ENCODE data around the genes SRGAP3, MTMR14 and HRH1.

DNA sequence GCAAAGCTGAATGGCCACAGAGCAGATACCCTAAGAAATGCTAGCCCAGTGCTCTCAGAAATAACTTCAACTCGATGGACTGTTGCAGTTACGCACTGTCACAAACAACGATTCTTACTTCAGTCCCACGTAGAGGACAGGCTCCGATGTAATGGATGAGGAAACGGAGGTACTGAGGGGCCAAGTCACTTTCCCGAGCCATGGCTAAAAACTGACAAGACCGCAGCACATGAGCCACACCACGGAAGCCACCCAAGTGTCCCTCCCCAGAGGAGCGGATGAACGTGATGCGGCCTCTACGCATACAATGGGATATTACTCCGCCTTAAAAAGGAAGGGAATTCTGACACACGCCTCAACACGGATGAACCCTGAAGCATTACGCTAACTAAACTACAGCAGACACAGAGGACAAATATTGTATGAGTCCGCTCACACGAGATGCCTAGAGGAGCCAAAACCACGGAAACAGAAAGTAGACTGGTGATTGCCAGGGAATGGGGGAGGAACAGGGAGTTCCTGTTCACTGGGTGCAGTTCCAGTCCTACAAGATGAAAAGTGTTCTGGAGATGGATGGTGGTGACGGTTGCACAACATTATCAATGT, 32.8 kb downstream of the SRGAP3 start:
- PRO-cap: no peak
- RAMPAGE, long total RNA: no peak

DNA sequence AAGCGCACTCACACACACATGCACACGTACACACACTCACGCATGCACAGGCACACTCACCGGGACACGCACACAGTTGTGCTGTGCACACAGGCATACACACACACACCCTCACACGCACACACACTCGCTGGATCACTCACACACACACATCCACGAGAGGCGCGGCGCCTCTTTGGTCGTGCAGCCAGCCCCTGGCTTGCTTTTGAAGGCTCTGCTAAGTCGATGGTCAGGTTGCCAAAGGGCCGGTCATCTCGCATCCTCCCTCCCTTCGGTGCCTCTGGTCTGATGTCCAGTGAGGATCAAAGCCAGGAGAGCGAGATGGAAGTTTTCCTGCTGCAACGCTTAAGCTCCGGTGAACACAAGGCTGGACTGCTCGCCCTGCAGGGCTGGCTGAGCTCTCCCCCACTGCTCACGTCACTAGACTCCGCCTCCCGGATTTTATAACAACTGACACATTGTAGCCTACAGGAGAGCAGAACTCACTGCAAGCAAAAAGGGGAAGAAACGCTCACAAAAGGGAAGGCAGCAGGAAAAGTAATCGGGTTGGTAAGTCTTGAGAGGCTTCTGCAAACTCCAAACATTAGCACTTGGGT, at the start of gene SRGAP3:
TSS of gene SRGAP3 (minus strand) at position 374 of the 596 bp plus-strand sequence.
- PRO-cap: bidirectional peak, plus-strand start at position 514 of the sequence, minus-strand start at position 374 of the sequence
- RAMPAGE, long total RNA: start-site peak on the minus strand centred at position 378 of the sequence, 77 bp wide, 87 and 19 reads in 2 replicates

- PRO-cap: no peak
- RAMPAGE, long total RNA: no peak
Measured at GRCh38 chr3:9453663-9454265, 56.3 kb downstream of the SETD5 start.

GRCh38 chr3:9467712-9468692, 70.6 kb downstream of the SETD5 start:
- PRO-cap: no peak
- RAMPAGE, long total RNA: no peak

GRCh38 chr3:9600527-9601150, 47.0 kb upstream of the LHFPL4 start:
- PRO-cap: bidirectional peak, plus-strand start at chr3:9600873, minus-strand start at chr3:9600817
- RAMPAGE, long total RNA: no peak

GRCh38 chr3:9649107-9649815, at the start of gene MTMR14:
MTMR14 (plus strand) TSS chr3:9649505.
- PRO-cap: bidirectional peak, plus-strand start at chr3:9649505, minus-strand start at chr3:9649205
- RAMPAGE, long total RNA: no peak

- PRO-cap: no peak
- RAMPAGE, long total RNA: no peak
Measured at GRCh38 chr3:9757300-9758057, 7.7 kb downstream of the OGG1 start.

DNA sequence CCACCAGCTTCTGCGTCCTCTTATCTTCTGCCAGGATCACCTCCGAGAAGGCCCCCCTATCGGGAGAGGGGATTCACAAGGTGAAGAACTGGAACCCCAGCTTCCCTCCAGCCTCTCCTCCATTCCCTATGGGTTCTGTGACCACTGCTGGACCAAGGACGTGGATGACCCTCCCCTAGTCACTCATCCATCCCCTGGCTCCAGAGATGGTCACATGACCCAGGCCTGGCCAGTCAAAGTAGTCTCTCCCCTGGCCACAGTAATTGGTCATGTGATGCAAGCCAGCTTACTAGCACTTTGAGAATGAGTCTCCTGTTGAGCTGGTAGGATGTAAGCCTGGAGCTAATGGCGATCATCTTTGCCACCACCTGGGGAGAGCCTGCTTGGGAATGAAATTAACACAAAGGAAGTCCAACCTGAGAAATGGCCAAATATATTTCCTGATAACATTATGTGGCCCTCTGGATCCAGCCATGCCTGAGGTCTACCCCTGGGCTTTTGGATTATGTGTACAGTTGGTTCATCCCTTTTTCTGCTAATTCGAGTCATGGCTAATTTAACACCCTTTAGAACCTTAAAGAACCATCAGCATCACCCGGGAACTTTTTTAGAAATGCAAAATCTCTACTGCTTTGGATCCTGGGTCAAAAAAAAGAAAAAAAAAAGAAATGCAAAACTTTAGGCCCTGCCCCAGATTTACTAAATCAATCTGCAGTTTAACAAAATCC, 3.7 kb downstream of the CAMK1 start:
- PRO-cap: bidirectional peak, plus-strand start at position 295 of the sequence, minus-strand start at position 139 of the sequence
- RAMPAGE, long total RNA: no peak

- PRO-cap: no peak
- RAMPAGE, long total RNA: no peak
Measured at GRCh38 chr3:9766941-9767400, 2.8 kb downstream of the CAMK1 start.

- PRO-cap: no peak
- RAMPAGE, long total RNA: no peak
Measured at GRCh38 chr3:9770274-9771224, 802 bp upstream of the CAMK1 start.

GRCh38 chr3:9892994-9893873, 2.8 kb downstream of the JAGN1 start:
- PRO-cap: no peak
- RAMPAGE, long total RNA: no peak

DNA sequence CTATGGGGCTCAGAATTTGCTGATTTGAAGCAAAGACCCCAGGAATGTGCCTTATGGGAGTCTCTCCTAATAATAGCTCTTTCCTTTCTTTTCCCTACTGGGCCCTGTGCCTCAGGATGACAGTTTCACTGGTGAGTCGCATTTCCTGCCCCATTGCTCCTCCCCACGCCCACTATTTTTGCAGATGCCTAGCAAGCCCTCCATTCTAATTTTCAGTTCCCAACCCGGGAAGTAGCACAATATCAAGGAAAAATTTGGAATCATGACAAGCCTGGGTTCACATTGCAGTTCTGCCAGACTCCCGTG, 587 bp downstream of the IL17RE start:
- PRO-cap: no peak
- RAMPAGE, long total RNA: no peak

- PRO-cap: no peak
- RAMPAGE, long total RNA: no peak
Measured at GRCh38 chr3:9916325-9916826, 522 bp upstream of the IL17RC start.

- PRO-cap: no peak
- RAMPAGE, long total RNA: no peak
Measured at GRCh38 chr3:9976852-9977557, 9.6 kb downstream of the EMC3 start.

- PRO-cap: no peak
- RAMPAGE, long total RNA: no peak
Measured at GRCh38 chr3:10196432-10196992, 31.8 kb downstream of the IRAK2 start.

GRCh38 chr3:10994362-10994808, 1.8 kb downstream of the SLC6A1 start:
- PRO-cap: no peak
- RAMPAGE, long total RNA: no peak

- PRO-cap: no peak
- RAMPAGE, long total RNA: no peak
Measured at GRCh38 chr3:11131276-11131741, 23.0 kb upstream of the HRH1 start.

DNA sequence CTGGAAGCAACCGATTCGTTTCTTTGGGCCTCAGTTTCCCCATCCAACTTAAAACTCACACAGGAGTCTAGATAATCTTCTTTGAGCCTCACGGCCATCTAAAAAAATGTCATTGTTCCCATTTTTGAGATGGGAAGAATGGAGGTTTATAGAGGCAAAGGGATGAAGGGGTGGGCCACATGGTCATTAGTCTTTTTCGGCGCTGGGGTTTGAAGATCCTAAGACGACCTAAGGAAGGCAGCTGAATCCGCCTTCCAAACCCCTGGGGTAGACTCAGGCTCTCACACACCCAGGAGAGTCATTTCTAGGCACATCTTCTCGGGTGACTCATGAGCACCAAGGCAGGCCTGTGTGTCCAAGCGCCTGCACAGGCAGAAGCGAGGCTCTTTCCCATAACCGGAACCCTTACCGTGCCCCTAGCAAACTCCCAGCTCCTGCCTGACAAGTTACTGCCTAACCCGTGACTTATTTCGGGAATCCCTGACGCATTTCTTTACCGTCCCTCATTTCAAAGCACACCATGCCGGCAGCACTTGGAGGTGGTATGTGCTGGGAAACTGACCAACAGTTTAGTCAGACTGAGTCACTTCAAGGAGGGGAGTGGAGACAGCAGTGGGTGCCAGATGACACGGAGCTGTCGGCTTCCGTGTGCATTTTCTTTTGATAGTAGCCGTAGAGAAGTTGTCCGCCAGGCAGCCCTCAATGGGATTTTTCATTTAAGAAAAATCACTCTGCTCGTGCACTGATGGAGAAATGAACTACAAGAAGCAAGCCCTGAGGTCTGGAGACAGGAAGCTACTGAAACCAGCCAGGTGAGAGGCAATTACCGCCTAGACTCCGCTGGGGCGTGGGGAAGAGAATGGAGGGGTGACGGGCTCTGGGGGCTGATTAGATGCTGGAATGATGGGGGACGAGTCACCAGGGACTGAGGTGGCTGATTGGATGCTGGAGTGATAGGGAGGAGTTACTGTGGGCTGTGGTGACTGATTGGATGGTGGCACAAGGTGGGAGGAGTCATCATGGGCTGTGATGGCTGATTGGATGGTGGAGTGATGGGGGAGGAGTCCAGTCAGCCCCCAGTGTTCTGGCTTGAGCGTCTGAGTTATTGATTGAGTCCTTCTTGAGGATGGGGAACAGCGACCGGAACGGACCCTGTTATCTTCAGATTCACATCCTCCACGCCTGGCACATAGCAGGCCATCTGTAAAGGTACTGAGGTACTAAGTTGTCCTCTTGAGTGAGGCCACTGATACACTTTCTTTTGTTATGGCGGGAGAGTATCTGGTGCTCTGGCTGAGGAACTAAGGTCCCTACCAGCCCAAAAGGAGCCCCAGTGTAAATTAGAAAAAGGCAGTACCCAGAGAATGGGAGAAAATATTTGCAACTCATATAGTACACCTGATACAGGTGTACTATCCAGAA, 17.2 kb upstream of the HRH1 start:
- PRO-cap: no peak
- RAMPAGE, long total RNA: no peak

- PRO-cap: no peak
- RAMPAGE, long total RNA: no peak
Measured at GRCh38 chr3:11154046-11154930, at the start of gene HRH1. HRH1 (plus strand) TSS chr3:11154493.

DNA sequence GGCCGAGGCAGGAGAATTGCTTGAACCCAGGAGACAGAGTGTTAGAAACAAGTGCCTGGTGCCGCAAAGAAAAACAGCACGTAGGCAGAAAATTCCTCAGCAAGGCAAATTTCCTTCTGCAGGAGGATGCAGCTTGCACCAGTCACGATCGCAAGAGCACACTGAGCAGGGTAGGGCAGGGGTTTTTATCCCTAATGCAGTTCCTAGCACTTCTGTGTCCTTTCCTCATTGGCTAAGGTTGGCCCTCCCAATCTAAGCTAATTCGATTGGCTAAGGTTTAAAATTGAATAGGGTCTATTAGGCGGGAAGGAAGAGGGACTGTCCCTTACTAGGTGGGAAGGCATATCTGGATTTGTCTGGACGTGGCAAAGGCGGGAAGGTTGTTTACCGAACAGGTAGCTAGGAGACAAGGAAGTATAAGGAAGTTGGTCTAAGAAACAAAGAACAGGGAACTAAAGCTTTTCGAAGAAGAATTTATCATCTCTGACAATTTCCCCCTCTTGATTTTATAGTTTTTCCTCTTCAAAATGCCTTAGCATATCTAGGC, 24.9 kb upstream of the ATG7 start:
- PRO-cap: no peak
- RAMPAGE, long total RNA: no peak